Osteocyte (in vitro differentiated cells): Measurements from ENCODE around the genes CD68, SAT2, WRAP53, EFNB3 and NAA38.

DNA sequence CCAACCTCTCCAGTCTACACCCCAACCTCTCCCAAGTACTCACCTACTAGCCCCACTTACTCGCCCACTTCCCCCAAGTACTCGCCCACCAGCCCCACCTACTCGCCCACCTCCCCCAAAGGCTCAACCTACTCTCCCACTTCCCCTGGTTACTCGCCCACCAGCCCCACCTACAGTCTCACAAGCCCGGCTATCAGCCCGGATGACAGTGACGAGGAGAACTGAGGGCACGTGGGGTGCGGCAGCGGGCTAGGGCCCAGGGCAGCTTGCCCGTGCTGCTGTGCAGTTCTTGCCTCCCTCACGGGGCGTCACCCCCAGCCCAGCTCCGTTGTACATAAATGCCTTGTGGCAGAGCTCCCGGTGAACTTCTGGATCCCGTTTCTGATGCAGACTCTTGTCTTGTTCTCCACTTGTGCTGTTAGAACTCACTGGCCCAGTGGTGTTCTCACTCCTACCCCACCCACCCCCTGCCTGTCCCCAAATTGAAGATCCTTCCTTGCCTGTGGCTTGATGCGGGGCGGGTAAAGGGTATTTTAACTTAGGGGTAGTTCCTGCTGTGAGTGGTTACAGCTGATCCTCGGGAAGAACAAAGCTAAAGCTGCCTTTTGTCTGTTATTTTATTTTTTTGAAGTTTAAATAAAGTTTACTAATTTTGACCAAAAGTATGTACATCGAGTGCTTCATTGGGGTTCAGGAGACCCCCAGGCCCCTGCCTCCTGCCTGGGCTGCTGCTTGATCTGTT, 32.9 kb downstream of the SLC35G6 start:
- PRO-cap: no peak

DNA sequence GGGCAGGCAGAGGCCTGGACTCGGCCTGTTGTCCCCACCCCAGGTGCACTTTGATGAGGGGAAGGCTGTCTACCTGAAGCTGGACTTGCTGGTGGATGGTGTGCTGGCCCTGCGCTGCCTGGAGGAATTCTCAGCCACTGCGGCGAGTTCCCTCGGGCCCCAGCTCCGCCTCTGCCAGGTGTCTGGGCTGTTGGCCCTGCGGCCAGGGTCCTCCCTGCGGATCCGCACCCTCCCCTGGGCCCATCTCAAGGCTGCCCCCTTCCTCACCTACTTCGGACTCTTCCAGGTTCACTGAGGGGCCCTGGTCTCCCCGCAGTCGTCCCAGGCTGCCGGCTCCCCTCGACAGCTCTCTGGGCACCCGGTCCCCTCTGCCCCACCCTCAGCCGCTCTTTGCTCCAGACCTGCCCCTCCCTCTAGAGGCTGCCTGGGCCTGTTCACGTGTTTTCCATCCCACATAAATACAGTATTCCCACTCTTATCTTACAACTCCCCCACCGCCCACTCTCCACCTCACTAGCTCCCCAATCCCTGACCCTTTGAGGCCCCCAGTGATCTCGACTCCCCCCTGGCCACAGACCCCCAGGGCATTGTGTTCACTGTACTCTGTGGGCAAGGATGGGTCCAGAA, 1.4 kb upstream of the TNFSF13 start:
- PRO-cap: no peak

- PRO-cap: no peak
These were observed 3.3 kb downstream of the SENP3 start for GRCh38 chr17:7565116-7565344.

- PRO-cap: unidirectional peak, plus-strand start at chr17:7579589; unidirectional peak, plus-strand start at chr17:7579640
These were observed at the start of gene CD68 for GRCh38 chr17:7579035-7579782. Gene CD68 (plus strand): TSS chr17:7579638.

DNA sequence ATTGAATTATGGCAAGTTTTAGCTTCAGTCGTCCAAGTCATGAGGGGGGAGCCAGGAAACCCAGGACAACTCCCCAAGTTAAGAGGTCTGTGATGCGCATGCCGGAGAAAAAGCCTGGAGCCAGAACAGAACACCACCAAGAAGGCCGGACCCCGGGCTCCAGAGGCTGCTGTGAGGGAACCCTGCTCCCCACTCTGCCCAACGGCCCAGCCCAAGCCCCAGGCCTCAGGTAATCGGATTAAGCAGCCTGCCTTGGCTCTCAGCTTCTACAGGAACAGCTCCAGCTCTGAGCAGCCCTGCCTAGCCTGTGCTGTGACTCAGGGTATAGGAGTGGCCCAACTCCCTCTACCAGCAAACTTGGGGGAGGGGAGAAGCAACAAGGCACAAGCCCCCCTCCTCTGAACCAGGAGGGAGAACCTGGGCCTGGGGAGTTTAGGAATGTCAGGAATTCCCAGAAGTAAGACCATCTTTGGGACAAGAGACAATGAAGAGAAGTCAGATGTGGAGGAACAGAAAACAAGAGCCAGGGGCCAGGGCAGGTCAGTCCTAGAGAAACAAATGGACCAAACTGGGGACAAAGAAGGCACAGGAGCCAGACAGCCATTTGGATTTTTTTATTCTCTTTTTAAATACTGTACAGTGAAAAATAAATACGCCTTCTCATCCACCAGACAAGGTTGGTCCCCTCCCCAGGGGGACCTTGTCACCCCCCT, 893 bp upstream of the SOX15 start:
- PRO-cap: no peak

DNA sequence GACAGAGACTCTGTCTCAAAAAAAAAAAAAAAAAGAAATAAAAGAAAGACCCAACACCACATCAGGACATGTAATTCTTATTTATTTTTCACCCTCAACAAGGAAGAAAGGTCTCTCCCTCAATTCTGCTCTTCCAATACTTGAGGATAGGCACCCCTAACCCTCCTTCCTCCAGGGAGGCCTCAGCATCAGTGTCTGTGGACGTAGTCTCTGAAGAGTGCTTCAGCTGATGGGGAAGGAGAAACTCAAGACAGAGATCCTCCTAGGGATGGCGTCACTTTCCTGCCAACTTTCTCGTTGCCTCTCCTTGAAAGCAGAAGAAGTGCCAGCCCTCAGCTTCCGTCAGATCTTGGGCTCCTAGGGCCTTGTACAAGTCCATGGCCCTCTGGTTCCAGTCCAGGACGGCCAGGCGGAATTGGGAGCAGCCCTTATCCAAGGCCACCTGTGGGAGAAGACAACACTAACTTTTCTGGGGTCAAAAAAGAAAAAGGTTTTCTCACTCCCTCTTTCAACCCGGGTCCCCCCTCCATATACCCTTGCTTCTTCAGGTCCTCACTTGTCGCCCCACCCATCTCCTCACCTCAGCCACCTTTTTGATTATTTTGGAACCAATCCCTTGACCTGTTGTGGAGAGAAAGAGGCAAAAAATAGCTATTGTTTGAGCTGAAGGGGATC, 1.3 kb downstream of the SAT2 start:
- PRO-cap: no peak

GRCh38 chr17:7626873-7627924, at the start of gene SAT2:
Gene SAT2 (minus strand): TSS chr17:7627821.
- PRO-cap: bidirectional peak, plus-strand start at chr17:7627594, minus-strand start at chr17:7627587; bidirectional peak, plus-strand start at chr17:7627994, minus-strand start at chr17:7627824

DNA sequence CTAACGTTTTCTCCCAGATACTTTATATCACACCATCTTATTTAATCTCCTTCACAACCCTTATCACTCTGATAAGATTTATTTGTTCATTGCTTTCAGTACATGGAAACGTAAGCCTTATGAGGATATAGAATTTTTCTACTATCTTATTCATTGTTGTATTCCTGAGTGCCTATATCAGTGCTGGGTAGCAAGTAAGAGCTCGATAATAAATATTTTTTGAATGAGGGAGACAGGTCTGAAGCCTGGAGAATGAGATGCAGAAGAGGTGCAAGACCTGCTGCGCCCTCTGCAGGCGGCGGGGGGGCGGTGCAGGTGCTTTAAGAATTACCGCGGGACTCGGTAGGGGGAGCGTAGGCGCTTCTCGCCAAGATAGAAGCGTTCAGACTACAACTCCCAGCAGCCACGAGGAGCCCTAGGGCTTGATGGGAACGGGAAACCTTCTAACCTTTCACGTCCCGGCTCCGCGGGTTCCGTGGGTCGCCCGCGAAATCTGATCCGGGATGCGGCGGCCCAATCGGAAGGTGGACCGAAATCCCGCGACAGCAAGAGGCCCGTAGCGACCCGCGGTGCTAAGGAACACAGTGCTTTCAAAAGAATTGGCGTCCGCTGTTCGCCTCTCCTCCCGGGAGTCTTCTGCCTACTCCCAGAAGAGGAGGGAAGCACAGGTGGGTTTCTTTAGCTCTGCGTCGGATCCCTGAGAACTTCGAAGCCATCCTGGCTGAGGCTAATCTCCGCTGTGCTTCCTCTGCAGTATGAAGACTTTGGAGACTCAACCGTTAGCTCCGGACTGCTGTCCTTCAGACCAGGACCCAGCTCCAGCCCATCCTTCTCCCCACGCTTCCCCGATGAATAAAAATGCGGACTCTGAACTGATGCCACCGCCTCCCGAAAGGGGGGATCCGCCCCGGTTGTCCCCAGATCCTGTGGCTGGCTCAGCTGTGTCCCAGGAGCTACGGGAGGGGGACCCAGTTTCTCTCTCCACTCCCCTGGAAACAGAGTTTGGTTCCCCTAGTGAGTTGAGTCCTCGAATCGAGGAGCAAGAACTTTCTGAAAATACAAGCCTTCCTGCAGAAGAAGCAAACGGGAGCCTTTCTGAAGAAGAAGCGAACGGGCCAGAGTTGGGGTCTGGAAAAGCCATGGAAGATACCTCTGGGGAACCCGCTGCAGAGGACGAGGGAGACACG, at the start of gene WRAP53:
Gene WRAP53 (plus strand): TSS at position 584 of the 1,187 bp plus-strand sequence.
- PRO-cap: bidirectional peak, plus-strand start at position 559 of the sequence, minus-strand start at position 240 of the sequence; unidirectional peak, plus-strand start at position 584 of the sequence

GRCh38 chr17:7704359-7705694, at the start of gene EFNB3:
Gene EFNB3 (plus strand): TSS chr17:7705202.
- PRO-cap: bidirectional peak, plus-strand start at chr17:7705229, minus-strand start at chr17:7704976

DNA sequence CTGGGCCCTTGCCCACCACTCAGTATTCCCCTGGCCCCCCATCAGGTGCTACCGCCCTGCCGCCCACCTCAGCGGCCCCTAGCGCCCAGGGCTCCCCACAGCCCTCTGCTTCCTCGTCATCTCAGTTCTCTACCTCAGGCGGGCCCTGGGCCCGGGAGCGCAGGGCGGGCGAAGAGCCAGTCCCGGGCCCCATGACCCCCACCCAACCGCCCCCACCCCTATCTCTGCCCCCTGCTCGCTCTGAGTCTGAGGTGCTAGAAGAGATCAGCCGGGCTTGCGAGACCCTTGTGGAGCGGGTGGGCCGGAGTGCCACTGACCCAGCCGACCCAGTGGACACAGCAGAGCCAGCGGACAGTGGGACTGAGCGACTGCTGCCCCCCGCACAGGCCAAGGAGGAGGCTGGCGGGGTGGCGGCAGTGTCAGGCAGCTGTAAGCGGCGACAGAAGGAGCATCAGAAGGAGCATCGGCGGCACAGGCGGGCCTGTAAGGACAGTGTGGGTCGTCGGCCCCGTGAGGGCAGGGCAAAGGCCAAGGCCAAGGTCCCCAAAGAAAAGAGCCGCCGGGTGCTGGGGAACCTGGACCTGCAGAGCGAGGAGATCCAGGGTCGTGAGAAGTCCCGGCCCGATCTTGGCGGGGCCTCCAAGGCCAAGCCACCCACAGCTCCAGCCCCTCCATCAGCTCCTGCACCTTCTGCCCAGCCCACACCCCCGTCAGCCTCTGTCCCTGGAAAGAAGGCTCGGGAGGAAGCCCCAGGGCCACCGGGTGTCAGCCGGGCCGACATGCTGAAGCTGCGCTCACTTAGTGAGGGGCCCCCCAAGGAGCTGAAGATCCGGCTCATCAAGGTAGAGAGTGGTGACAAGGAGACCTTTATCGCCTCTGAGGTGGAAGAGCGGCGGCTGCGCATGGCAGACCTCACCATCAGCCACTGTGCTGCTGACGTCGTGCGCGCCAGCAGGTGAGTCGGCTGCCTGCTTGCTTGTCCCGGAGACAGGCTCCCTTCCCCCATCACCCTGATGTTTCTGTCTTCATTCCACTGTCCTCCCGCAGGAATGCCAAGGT, 5.8 kb upstream of the TMEM88 start:
- PRO-cap: no peak

- PRO-cap: no peak
These were observed 4.2 kb upstream of the TMEM88 start for GRCh38 chr17:7850687-7851033.

GRCh38 chr17:7856969-7857814, at the start of gene NAA38:
Gene NAA38 (minus strand): TSS chr17:7857559.
- PRO-cap: bidirectional peak, plus-strand start at chr17:7857316, minus-strand start at chr17:7857211; bidirectional peak, plus-strand start at chr17:7857718, minus-strand start at chr17:7857512

GRCh38 chr17:7883648-7884283, 4.8 kb upstream of the CHD3 start:
- PRO-cap: no peak

- PRO-cap: no peak
These were observed 716 bp downstream of the CHD3 start for GRCh38 chr17:7888975-7890035.

GRCh38 chr17:7902699-7903694, 13.1 kb downstream of the RNF227 start:
- PRO-cap: no peak

DNA sequence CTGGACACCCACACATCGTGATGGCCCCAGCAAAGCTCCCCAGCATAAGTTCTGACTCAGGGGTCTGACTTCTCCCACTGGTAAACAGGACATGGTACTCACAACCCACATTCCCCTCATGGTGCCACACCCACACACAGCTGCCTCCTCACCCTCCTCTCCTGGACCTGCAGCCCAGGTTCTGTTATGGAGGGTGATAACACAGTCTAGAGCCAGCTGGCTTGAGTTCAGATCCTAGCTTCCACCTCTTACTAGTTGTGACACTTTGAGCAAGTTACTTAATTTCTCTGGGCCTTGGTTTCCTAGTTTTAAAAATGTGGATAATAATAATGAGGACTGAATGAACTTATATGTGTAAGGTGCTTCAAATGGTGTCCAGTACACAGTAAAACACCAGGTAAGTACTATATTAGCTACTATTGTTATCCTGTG, 841 bp upstream of the RNF227 start:
- PRO-cap: no peak

GRCh38 chr17:7937033-7937479, 5.0 kb downstream of the CNTROB start:
- PRO-cap: no peak

DNA sequence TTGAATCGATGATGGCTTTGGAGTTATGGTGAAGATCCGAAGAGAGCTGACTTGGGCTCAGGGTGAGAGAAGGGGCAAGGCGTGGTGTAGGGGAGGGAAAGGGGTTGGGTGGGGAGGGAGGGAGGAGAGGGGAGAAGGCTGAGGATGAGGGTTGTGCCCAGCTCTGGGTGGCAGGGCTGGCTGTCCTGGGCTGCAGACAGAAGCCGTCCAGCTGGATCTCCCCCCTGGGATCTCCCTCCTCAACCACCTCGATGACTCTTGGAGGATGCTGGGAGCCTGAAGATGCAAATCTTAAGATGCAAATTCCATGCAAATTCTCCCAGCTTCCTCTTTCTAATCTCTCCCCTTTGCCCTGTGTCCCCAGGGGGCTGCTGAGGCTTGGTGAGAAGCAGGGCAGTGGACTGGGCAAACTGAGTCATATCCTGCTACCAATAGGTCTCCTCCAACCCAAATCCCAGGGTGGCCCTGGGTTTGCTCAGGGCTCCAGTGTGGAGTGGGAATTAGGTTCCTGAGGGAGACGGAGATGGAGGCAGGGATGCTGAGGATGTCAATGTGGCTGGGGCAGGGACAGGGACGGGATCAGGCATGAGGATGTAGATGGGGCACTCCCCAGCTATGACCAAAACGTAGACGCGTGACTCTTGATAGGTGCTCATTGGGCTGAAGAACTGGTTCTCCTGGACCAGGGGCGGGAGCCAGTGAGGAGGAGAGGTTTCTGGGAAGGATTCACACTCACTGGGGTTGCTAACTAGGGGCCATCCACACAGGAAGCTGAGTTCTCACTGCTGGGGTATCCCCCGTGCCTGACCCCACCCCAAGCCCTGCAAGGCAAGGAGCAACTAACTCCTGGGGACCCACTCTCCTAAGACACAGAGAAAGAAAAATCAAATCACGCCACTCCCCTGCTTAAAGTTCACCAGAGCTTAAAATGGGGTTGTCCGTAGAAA, 3.6 kb upstream of the ALOX12B start:
- PRO-cap: no peak

DNA sequence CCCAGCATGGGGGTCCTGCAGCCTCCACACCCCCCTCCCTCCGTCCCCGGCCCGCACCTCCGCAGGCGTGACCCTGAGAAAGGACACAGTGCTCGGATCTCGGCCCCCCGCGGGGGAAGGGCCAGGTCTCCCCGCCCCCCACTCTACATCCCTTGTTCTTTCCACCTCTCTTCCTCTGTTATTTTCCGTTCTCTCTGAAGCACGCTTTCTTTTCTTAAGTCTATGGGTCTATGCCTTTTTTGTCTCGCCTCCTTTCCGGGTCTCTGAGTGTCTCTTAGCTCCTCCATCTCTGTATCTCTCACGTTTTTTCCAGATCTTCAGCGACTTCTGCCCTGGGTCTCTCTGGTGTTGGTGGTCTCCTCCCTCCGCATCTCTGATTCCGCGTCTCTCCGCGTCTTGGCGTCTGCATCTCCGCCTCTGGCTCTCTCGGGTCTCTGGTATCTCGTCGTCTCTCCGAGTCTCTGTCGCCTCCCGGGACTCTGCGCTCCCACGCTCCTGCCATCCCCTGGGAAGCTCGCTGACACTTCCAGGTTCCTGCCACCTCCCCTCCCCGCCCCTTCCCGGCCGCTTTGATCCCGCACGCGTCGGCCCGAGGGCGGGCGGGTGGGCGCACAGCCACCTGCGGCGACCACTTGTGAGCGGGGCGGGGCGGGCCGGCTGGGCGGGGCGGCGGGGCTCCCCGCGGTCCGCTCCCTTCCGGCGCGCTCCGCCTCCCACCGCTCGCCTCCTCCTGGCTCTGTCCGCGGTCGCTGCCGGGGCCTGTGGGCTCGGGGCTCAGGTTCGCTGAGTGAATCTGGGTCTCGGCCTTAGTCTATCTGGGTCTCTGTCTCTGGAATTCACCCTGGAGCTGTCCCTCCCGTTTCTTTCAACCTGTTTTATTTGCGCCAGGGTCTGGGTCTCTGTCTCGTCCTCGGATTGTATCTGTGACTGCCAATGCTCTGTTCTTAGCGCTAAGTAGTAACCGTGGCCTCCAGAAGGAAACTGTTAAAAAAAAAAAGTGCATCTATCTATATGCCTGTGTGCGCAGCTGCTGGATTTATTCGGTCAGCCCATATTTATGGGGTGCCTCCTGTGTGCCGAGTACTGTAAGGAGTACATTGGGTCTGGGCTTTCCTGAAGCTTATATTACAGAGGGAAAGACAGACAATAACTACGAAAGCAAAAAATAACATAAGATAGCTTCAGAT, 2.5 kb upstream of the HES7 start:
- PRO-cap: bidirectional peak, plus-strand start at position 739 of the sequence, minus-strand start at position 732 of the sequence; unidirectional peak, minus-strand start at position 925 of the sequence; unidirectional peak, minus-strand start at position 983 of the sequence

GRCh38 chr17:8145471-8145898, 6.7 kb downstream of the PER1 start:
- PRO-cap: no peak